Pericardium fibroblast (primary cell): ENCODE measurements around the genes CKAP2 and TDRD3.

DNA sequence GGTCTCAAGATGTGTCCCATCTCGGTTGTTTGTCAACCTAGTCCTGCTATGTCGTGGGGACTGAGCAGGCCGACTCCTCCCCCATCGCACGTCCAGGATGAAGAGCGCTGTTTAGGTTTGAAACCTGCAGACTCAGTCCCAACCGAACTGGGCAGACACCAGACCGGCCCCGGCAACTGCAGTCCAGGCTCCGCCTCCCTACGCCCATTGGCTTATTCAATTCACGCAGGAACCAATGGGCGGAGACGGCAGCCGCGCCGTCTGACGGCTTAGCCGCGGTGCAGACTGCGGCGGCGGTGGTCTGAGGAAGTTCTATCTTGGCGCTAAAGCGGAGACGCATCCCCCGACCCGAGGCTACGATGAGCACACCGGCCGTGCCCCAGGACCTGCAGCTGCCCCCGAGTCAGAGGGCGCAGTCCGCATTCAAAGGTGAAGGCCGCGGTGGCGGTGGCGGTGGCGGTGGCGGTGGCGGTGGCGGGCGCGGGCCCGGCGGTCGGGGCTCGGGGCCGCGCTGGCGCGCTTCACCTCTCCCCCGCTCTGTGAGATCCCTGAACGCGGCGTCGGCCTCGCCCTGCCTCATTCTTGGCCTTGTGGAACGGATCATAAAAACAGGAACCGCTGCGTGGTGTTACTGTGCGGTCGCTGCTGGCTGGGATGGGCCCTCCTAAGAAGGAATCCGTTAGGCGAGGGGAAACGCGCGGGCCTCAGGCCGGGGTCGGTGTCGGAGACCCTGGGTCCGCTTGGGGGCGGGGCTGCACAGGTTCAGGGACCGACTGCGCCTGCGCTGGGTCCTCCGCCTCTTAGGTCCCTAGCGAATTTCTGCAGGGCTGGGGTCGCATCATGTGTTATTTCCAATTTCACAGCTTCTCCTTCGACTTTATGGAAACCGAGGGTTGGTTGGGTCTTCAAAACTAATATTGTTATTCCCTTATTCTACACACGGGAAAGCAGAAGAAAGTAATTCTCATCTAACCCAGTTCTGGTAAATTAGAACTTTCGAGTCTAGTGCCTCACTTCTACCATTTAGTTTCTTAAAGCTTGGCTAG lies at the start of gene CKAP2:
TSS of gene CKAP2 (plus strand) at position 281 of the 1,046 bp plus-strand sequence.
- RAMPAGE, long total RNA: start-site peak on the plus strand centred at position 271 of the sequence, 39 bp wide, 163 and 147 reads in 2 replicates

GRCh38 chr13:52851151-52852139 lies 3.0 kb upstream of the PCDH8 start:
- RAMPAGE, long total RNA: no peak

GRCh38 chr13:53041654-53042395 lies 13.2 kb downstream of the OLFM4 start:
- RAMPAGE, long total RNA: no peak

- RAMPAGE, long total RNA: no peak
These were observed 172.5 kb downstream of the OLFM4 start for GRCh38 chr13:53200722-53201995.

DNA sequence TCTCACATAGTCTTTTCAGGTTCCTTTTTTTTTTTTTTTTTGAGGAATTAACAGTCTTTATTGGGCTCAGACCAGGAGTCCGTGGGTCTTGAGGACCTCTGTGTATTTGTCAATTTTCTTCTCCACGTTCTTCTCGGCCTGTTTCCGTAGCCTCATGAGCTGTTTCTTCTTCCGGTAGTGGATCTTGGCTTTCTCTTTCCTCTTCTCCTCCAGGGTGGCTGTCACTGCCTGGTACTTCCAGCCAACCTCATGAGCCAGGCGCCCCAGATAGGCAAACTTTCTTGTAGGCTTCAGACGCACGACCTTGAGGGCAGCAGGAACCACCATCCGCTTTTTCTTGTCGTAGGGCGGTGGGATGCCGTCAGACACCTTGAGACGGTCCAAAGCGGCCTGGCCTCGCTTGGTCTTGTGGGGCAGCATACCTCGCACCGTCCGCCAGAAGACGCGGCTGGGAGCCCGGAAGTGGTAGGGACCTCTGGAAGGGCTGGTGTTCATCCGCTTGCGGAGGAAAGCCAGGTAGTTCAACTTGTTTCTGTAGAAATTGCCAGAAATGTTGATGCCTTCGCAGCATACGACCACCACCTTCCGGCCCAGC lies 1412.1 kb downstream of the OLFM4 start:
- RAMPAGE, long total RNA: no peak

DNA sequence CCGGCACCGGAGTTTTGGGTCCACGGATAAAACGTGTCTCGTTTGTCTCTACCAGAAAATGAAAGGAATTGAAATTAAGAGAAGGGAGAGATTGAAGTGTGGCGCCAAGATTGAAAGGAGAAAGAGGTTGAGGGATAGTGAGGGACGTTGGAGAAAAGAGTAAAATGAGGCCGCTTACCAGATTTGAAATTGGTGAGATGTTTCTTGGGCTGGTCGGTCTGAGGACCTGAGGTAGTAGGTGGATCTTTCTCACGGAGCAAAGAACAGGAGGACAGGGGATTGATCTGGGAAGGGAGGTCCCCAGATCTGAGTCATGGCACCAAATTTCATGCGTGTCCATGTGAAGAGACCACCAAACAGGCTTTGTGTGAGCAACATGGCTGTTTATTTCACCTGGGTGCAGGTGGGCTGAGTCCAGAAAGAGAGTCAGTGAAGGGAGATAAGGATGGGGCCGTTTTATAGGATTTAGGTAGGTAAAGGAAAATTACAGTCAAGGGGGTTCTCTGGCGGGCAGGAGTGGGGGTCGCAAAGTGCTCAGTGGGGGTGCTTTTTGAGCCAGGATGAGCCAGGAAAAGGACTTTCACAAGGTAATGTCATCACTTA lies 1480.6 kb upstream of the PRR20A start:
- RAMPAGE, long total RNA: no peak

- RAMPAGE, long total RNA: no peak
These were observed 155.6 kb downstream of the PCDH17 start for GRCh38 chr13:57786982-57787700.

GRCh38 chr13:60396741-60397674 lies at the start of gene TDRD3:
TDRD3 (plus strand) TSS chr13:60397220.
- RAMPAGE, long total RNA: start-site peak on the plus strand at chr13:60397327-60397354, 76 and 13 reads in 2 replicates

GRCh38 chr13:60572316-60572729 lies 175.3 kb downstream of the TDRD3 start:
- RAMPAGE, long total RNA: no peak

DNA sequence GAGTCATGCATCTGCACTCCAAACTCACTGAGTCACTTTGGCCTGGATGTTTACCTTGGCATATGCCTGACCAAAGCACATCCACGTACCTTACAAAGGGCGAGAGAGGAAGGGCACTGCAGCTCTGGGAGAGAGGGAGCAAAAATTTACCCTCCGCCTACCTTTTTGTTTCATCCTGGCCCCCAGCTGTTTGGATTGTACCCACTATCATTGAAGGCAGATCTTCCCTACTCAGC lies 249.8 kb upstream of the PCDH20 start:
- RAMPAGE, long total RNA: no peak

GRCh38 chr13:62864892-62865191 lies 881.7 kb upstream of the ENSG00000237378 start:
- RAMPAGE, long total RNA: no peak

GRCh38 chr13:63593351-63593550 lies 153.3 kb upstream of the ENSG00000237378 start:
- RAMPAGE, long total RNA: no peak

GRCh38 chr13:63848883-63849435 lies 16.1 kb upstream of the ENSG00000285566 start:
- RAMPAGE, long total RNA: no peak

GRCh38 chr13:64078640-64078934 lies 245.7 kb upstream of the ENSG00000285566 start:
- RAMPAGE, long total RNA: no peak

GRCh38 chr13:66665908-66666474 lies 564.1 kb downstream of the PCDH9 start:
- RAMPAGE, long total RNA: no peak

DNA sequence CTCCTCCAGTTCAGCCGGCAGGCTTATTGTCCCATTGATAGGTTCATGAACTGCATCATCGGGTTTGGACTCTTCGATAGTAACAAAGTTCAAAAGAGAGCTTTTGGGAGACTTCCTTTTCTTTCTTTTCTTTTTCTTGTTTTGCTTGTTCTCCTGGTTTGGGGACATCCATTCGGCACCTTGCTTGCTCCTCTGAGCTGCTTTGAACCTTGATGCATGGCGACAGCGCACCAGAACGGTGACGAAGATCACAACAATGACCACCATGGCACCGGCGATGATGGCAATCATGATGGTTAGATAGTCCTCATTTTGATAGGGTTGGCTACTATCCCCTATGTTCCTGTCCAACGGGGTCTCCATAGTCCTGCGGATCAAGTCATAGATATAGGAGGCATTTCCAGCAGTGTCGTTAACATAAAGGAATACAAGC lies 4.4 kb downstream of the PCDH9 start:
- RAMPAGE, long total RNA: no peak

GRCh38 chr13:67229372-67229816 lies 742 bp downstream of the PCDH9 start:
- RAMPAGE, long total RNA: no peak

- RAMPAGE, long total RNA: no peak
These were observed 488.0 kb downstream of the DACH1 start for GRCh38 chr13:71379066-71379313.

DNA sequence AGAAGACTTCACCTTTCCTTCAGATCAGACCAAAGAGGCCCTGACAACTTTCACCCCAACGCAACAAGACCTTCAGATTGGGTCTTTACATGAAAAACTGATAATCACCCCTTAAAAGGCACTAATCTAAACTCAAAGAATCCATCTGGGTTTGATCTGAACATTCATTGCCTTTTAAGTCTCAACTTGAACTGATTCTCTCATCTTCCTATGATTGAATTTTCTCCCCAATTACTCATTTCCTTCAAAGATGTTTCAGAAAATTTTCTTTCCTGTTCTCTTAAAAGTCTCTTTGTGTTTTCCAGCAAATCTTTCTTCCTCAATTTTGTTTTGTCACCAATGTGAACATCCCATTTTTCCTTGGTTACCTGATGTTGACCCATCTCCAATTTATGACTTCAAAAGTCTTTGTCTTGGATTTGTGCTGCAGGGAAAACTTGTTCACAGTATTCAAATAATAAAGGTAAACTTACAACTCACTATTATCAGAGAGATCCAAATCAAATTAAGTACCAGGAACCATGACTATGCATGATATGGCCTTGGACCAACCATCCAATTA lies 234.3 kb downstream of the DACH1 start:
- RAMPAGE, long total RNA: no peak

GRCh38 chr13:72801968-72802772 lies 20.2 kb downstream of the PIBF1 start:
- RAMPAGE, long total RNA: no peak